Ascending aorta (tissue), 1 donor: ENCODE measurements around the genes TENT5C and HSD3B1.

DNA sequence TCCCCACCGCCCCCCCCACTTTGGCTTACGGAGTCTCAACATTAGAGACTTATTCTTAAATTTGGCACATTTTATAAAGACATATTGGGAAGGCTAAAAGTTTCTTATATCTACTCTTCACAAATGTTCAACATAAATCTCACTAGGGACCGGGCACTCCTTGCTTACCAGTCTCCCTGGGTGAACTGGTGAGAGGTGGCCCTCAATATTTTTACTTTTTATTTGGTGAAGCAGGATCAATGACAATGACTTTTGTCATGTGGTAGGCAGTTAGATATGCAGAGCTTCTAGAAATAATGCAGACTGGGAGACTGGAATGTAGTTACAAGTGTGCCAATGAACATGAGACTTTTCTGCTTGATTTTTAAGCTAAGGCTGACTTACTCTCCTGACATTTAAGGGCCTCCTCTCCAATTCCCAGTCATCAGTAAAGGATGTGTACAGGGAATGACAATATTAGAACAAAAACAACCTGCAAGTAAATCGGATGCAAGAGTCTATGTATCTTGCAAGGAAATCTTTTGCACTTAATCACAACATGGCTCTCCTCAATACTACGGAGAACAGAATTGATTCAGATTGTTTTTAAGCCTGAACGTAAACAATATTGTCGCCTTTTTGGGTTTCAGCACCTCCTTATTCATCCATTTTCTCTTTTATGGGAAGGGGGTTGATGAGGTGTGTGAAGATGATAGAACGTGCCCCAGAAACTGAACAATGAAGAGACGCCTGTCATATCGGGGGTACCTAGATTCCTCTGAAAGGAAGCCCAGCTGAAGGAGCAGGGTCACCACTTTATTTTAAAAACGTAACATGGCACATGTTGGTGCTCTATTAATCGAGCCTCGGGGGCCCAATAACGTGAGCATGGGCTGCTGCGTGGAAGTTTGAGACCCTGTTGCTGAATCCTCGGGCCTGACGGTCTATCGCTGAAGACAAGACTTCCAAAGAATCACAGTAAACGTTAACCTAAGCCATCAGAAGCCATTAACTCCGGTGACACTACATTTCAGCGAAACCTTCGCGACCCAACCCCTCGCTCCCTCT lies 1.4 kb upstream of the MAN1A2 start:
- PRO-cap = no peak

DNA sequence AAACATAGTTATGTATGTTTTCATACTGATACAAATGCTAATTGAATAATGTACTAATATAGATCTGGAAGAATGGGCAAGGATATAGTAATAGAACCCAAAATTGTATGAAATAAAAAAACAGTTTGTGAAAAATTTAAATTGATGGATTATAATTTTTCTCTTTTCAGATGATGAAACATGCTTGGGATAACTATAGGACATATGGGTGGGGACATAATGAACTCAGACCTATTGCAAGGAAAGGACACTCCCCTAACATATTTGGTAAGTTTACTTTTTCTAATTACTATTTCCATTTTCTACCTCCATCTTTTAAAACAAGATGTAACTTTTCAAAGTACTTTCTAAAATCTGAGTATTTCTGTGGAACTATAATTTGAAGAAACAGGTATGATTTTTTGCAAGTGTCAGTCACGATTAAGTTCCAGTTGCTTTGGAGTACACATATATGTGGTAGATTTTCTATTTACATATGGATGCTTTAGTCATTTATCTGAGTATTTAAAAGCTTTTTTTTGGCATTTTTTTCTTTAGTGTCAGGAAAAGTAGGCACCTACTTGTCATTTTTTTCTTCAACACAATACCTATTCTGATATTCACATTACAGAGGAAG lies 38.2 kb downstream of the MAN1A2 start:
- PRO-cap = no peak

GRCh38 chr1:117541054-117541428 lies 64.8 kb upstream of the TENT5C start:
- PRO-cap = no peak

GRCh38 chr1:117605873-117606375 lies at the start of gene TENT5C:
Gene TENT5C (plus strand): TSS chr1:117606048.
- PRO-cap = bidirectional peak, plus-strand start at chr1:117606053, minus-strand start at chr1:117605759

- PRO-cap = no peak
Measured at GRCh38 chr1:117610996-117611801, 5.4 kb downstream of the TENT5C start.

- PRO-cap = no peak
Measured at GRCh38 chr1:117629423-117630104, 23.7 kb downstream of the TENT5C start.

DNA sequence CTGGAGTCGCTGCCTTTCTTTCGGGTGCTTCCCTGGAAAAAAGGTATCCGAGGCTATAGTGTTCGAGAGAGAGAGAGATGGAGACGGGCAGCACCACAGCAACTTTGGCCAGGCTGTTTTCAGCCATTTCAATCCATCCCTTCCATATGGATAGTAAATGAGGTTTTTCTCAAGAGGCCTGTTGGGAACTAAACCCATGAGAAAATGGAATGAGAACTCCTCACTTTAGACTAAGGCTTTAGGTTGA lies 25.2 kb downstream of the TENT5C start:
- PRO-cap = no peak

DNA sequence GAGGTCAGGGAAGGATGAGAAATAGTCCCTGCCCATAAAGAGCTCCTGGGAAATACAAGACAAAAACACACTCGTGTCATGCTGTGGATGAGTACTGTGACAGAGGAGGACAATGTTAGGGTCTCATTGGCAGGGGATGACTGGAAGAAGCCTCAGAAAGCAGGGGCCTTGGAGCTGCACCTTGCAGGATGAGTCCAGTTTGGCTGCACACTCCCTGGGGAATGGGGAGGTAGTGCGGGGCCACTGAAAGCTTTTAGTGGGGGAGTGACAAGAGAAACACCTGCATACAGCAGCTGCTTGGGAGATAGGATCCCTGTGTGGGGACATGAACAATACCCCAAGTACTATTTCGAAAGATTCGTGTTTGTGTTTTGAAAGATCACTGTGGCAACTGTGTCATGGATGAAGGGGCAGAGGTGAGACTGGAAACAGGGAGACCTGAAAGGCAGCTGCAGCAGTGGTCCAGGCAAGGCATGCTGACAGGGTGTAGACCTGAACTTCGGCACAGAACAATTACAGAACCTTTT lies 32.8 kb downstream of the TENT5C start:
- PRO-cap = no peak

- PRO-cap = no peak
Measured at GRCh38 chr1:117896720-117897210, 32.7 kb downstream of the GDAP2 start.

GRCh38 chr1:117899024-117899400 lies 30.4 kb downstream of the GDAP2 start:
- PRO-cap = no peak

DNA sequence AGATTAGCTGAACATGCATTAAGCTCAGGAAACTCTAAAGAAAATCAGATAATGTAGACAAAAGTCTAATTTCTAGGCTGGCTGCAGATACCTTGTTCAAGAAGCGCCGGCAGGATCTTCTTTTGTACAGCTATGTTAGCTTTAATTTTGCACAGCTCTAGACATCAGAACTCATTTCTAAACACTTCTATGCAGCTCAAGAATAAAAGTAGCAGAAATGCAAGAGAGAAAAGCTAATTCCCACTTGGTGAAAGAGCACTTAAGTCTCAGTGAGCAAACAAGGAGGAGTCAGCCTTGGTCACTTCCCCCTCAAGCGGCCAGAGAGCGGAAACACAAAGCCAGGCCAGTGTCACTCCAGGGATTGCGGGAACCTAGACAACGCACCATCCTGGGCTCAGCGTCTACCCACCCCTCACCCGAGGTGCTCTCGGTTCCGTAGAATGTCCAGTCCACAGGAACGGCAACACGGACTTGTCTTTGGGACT lies 734 bp downstream of the GDAP2 start:
- PRO-cap = unidirectional peak, plus-strand start at position 352 of the sequence

GRCh38 chr1:118028242-118028770 lies 98.8 kb downstream of the WDR3 start:
- PRO-cap = no peak

DNA sequence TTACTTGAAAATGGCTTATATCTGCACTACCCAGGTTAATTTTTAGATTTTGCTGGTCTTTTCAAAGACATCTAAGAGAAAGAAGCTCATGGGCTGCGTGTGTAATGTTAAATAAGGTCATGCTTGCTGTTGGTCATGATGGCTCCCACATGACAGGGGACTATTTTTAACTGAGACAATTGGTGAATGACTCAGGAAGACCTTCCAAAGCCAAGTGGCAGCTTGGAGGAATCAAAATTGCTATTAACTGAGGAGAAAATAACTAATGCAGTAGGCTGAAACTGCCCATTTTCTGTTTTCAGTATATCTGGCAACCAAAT lies 117.1 kb upstream of the SPAG17 start:
- PRO-cap = no peak

DNA sequence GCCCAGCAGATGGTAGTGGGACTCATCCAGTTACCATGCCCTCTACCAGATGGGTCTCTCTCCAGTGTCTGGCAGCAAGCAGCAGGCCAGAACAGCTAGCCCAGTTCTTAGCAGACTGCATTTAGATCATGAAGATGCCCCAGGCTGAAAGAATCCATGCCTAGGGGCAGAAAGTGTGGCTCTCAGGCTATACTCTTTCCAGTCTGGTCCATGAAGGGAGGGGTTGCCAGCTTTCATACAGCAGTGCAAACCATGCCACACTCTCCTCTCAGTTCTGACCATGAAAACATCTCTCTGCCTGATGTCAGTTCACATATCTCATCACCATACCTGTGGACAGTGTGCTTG lies 276.7 kb upstream of the SPAG17 start:
- PRO-cap = no peak

DNA sequence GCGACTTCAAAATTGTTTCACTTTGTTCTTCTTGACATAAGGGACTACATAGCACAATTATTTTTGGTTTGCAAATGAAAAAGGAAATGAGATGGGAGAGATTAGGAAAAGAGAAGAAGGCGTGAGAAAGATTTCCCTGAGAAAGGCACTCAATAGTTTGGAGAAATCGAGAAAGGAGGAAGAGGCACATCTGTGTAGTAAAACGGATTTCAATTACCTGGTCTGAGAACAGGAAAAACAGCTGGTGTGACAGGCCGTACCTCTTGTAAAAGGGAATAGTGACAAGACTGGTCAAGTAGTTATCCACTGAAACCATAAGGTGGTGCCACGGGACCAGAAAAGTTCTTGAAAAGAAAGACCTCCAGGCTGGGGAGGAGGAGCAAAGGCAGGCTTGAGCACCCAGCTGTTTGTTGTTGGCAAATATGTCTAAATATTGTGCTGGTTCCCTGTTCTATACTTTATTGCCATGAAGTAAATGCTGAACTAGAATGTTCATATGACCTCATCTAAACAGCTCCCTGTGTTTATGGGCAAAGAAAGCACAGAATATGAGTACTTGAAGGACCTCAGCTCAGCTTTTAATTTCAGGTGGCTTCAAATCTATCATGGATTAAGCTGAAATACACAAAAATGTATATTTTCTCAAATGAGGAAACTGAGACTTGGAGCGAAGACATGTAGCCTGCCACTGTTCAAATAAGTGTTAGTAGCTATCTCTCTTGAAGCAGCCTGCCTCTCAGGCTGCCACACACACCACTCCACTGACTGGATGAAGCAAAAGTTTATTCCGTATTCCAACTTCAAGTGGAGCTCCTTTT lies 4.0 kb downstream of the HAO2 start:
- PRO-cap = no peak

- PRO-cap = no peak
Measured at GRCh38 chr1:119379100-119379643, 10.6 kb downstream of the HAO2 start.

GRCh38 chr1:119507014-119507468 lies at the start of gene HSD3B1:
Gene HSD3B1 (plus strand): TSS chr1:119507210.
- PRO-cap = no peak

GRCh38 chr1:119750614-119751345 lies 17.9 kb downstream of the HMGCS2 start:
- PRO-cap = no peak

GRCh38 chr1:119765672-119766087 lies 3.0 kb downstream of the HMGCS2 start:
- PRO-cap = no peak

GRCh38 chr1:119773556-119774299 lies 5.0 kb upstream of the HMGCS2 start:
- PRO-cap = no peak